Subcutaneous adipose tissue (tissue), 3 donors: ENCODE results near the gene MIA3.

- PRO-cap = no peak
- RAMPAGE, long total RNA, 3 experiments = no peak in any of the 3 experiments
Measured at GRCh38 chr1:218349918-218350467, 4.9 kb downstream of the TGFB2 start.

- PRO-cap = no peak
- RAMPAGE, long total RNA, 3 experiments = no peak in any of the 3 experiments
Measured at GRCh38 chr1:218665086-218665669, 320.0 kb downstream of the TGFB2 start.

- PRO-cap = no peak
- RAMPAGE, long total RNA, 3 experiments = no peak in any of the 3 experiments
Measured at GRCh38 chr1:218674185-218674785, 329.1 kb downstream of the TGFB2 start.

- PRO-cap = no peak
- RAMPAGE, long total RNA, 3 experiments = no peak in any of the 3 experiments
Measured at GRCh38 chr1:219757792-219758162, 144.9 kb upstream of the ZC3H11B start.

DNA sequence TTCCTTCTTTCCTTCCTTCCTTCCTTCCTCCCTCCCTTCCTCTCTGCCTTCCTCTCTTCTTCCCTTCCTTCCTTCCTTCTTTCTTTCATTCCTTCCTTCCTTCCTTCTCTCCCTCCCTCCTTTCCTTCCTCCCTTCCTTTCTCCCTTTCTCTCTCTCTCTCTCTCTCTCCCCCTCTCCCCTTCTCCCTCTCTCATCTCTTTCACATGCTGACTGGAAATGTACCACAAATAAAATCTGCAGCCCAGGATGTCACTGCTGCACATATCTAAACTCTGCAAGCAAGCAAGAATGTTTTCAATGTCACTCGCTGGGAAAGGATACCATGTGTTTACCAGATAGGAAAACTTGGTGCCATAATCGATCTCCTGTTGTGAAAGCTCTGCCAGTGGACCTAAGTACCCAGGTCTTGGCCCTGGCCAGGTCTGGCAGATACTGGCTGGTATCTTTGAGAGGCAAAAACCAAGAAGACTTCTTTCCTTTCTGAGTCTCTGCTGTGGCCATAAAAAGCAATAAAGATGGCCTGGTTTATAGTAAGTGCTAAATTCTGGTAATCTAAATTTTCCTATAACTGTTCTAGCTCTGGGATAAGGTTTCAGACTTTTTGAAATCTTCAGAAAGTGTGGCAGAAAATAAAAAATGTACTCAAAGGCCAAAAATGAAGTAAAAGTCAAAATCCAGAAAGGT lies 13.3 kb upstream of the SLC30A10 start:
- PRO-cap = no peak
- RAMPAGE, long total RNA, 3 experiments = no peak in any of the 3 experiments

DNA sequence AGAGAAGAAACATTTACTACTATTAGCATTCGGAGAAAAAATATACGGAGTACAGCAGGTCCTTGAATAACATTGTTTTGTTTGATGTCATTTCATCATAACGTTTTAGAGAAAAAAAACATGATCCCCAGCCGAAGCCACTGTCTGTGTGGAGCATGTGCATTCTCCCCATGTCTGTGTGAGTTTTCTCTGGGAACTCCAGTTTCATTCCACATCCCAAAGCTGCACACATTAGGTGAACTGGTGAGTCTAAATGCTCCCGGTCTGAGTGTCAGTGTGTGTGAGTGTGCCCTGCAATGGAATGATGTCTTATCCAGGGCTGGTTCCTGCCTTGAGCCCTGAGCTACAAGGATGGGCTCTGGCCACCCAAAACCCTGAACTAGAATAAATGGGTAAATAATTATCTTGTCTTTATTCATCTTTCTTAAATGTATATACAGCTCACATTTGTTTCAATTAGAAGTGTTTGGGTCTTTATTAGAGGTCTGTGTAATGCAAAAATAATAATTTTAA lies 52.2 kb downstream of the EPRS1 start:
- PRO-cap = no peak
- RAMPAGE, long total RNA, 3 experiments = no peak in any of the 3 experiments

DNA sequence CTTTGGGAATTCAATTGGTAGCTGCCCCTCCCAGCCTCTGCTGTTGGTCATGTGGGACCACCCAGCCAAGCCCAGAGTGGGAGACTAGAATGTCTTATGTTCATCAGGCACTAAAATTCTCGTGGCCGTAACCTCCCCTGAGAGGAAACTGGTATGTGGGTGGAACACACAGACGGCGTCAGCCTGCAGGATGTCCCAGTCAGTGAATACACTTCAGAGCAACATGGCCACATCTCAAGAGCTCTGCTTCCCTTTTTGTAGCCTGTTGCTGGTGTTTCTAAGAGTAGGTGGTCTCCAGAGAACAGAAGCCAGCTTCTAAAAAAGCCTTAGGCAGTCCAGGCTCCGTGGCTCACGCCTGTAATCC lies 16.0 kb upstream of the MTARC1 start:
- PRO-cap = no peak
- RAMPAGE, long total RNA, 3 experiments = no peak in any of the 3 experiments

GRCh38 chr1:220812103-220812693 lies 25.5 kb downstream of the MTARC1 start:
- PRO-cap = no peak
- RAMPAGE, long total RNA, 3 experiments = no peak in any of the 3 experiments

DNA sequence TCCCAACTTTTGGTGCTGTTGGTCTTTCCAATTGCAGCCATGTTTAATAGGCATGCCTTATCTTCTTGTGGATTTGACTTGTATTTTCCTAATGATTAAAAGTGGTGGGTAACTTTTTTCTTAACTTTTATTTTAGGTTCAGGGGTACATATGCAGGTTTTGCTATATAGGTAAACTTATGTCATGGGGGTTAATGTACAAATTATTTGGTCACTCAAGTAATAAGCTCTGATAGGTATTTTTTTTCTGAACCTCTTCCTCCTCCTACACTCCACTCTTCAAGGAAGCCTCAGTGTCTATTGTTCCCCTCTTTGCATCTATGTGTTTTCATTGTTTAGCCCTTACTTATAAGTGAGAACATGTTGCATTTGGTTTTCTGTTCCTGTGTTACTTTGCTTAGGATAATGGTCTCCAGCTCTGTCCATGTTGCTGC lies 429.1 kb downstream of the DUSP10 start:
- PRO-cap = no peak
- RAMPAGE, long total RNA, 3 experiments = no peak in any of the 3 experiments

DNA sequence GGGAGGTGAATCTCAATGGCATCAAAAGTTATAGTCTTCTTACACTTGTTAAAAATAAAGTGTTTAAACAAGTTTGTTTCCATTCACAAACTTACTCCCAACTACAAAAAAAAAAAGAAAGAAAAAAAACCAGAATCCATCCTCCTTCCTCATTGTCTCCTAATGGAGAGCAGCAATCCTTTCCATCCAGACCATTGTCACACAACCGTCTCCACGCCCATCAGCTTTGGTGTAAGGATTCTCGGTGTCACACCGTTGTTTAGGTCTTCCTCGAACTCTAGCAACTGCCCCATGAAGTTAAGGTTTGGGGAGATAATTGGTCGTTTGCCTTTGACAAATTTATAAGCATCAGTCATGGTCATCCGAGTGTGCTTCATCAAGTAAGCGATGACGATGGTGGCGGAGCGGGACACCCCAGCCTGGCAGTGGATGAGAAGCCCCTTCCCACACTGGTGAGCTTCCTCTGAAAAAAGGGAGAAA lies 39.6 kb downstream of the DUSP10 start:
- PRO-cap = no peak
- RAMPAGE, long total RNA, 3 experiments = no peak in any of the 3 experiments

DNA sequence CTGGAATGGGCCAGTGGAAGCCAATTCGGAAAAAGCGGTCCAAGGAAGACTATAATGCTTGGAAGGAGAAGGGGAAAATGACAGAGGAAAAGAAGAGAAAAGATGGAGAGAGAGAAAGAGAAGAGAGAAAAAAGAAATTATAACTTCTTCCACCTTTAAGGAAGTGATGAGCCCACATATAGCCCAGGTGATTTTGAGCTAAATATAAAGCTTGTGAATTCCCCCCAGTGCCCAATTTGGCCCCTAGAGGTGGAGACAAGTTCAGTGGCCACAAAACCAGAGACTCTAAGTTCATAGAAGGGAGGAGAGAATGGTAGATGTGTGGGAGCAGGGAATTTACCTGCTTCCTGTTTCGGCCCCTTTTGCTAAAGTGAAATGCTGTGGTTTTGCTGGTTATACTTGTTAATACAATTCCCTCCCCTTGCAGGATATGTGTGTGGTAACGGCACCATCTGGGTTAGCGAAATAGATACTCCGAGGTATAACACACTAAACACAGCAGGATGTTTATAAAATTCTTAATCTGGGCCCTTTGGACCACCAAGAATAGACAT lies 35.8 kb upstream of the DUSP10 start:
- PRO-cap = no peak
- RAMPAGE, long total RNA, 3 experiments = no peak in any of the 3 experiments

GRCh38 chr1:222028602-222029081 lies 286.8 kb upstream of the DUSP10 start:
- PRO-cap = no peak
- RAMPAGE, long total RNA, 3 experiments = no peak in any of the 3 experiments

GRCh38 chr1:222097527-222098080 lies 355.7 kb upstream of the DUSP10 start:
- PRO-cap = no peak
- RAMPAGE, long total RNA, 3 experiments = no peak in any of the 3 experiments

- PRO-cap = no peak
- RAMPAGE, long total RNA, 3 experiments = no peak in any of the 3 experiments
Measured at GRCh38 chr1:222420532-222421142, 127.3 kb downstream of the HHIPL2 start.

DNA sequence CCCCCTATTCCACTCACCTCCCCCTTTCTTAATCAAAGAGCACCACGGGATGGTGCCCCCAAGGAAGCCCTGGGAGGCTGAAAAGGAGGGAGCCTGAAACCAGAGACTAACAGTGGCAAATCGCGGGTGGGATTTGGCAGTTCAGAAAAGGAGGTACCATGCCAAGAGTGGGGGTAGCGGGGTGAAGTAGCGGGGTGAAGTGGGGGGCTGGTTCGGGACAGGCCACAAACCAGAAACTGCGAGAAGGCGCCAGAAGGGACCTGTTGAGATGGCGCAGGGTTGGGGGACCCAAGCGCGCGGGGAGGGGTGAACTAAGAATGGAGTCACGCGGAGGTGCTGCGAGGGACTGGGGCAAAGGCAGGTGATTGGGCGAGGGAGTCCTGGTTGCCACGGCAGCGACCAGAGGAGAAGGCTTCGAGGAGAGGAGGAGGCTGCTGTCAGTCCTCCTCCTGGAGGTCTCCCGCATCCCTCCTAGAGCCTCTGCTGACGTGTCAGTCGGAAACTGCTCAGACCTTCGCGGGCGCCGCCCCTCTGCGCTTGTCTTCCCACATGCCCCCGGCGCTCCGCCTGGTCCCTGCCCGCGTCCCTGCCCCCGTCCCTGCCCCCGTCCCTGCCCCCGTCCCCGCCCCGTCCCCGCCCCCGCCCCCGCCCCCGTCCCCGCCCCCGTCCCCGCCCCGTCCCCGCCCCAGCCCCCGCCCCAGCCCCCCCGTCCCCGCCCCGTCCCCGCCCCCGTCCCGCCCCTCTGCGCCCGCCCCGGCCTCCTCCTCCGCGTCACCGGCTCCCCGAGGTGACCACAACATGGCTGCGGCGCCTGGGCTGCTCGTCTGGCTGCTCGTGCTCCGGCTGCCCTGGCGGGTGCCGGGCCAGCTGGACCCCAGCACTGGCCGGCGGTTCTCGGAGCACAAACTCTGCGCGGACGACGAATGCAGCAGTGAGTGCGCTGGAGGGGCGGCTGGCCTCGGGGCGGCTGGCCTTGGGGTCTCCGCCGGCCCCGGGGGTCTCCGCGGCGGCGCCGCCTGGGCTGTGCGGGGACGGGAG lies at the start of gene MIA3:
Gene MIA3 (plus strand): TSS at position 785 of the 1,038 bp plus-strand sequence.
- PRO-cap = bidirectional peak, plus-strand start at position 794 of the sequence, minus-strand start at position 482 of the sequence
- RAMPAGE, long total RNA, 3 experiments = start-site peak on the plus strand in 3 of 3 experiments, centred at positions 793 to 797 of the sequence, 79 to 150 reads per replicate

GRCh38 chr1:222817542-222818210 lies 2.8 kb downstream of the DISP1 start:
- PRO-cap = bidirectional peak, plus-strand start at chr1:222817795, minus-strand start at chr1:222817650
- RAMPAGE, long total RNA, 3 experiments = no peak in any of the 3 experiments

DNA sequence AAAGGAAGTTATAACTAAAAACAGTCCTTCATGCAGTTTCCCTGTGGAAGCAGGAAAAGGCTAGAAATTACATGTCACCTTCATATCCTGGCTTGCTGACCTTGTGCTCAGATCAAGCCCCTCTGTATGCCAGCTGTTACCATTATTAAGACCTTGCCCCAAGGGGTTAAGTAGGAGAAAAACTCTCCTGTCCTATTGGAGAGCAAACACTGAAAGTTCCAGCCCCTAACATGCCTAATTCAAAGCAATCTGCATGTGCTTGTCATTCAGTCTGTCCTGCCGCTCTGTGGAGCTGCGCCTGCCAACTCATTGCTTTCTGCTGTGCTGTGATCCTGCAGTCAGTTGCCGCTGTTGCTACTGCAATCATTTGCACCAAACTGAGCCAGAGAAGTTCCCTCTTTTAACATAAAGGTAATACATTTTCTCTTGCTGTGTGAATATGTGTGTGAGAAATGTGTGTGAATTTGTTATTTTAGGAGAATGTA lies 113.4 kb downstream of the DISP1 start:
- PRO-cap = no peak
- RAMPAGE, long total RNA, 3 experiments = no peak in any of the 3 experiments

DNA sequence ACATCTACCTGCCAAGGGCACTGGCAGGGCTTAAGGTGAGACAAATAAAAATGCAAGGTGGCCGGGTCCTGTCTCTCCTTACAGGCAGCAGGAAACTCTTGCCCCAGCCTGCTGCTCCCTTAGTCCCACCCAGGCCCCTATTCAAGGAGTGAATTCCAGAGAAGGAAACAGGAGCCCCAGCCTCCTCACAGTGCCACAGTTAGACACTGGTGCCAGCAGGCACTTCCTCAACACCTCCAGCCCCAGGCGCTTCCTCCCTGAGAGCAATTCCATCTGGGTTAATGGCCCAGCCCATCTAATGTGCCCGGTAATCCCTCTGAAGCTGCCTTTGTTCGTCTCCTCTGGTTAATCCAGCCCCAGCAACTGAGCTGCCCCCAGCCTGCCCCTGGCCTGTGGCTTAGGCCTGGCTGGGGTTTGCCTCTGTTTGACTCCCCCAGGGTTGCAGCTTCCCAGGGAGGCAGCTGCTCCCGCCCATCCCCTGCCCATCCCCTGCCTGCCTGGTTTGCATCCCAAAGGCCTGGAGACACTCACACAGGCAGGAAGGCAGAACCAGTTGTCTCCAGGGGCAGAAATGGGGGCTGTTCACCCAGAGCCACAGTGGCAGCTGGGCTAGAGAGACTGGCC lies 120.5 kb downstream of the TLR5 start:
- PRO-cap = no peak
- RAMPAGE, long total RNA, 3 experiments = no peak in any of the 3 experiments

DNA sequence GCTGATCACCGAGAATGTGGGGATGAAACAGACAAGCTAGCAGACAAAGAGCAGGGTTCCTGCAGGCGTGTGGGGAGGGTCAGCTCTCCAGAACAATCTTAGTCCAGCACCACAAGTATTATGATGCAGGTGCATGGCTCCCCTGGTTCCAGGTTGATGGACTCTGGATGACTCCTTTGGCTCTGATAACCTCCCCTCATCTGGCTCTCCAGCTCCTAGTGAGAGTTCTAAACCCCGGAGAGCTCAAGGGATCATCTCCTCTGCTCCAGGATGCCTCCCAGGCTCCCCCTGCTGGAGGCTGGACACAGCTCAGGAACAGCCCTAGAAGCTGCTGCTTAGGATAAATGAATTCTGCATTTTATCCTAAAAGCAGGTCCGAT lies 53.1 kb downstream of the TLR5 start:
- PRO-cap = no peak
- RAMPAGE, long total RNA, 3 experiments = no peak in any of the 3 experiments

DNA sequence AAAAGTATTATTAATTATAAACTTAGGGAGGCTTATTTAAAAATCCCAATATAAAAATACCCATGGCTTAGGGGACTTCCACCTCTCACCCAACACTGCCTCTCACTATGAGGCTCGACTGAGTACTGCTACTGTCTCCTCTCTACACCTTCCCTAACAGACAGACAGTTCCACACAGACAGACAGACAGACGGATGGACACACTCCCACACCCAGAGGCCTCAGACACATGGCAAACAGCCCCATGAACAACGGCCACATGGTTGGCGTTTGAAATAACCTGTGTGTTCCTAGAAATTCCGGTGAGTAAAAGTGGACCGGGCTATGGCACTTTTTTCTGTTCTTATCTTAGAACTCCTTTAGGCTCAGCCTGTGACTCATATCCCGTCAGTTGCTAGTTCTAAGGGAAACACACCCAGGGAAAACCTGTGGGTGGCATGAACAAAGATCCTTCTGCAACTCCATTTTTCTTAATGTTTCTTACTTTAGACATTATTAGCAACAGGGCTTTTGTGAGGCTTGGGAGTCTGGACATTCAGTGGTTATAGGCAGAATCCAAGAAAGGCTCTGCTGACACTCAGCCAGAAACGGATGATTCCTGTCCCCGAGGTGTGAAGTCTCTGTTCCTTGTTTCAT lies 90.4 kb upstream of the TLR5 start:
- PRO-cap = no peak
- RAMPAGE, long total RNA, 3 experiments = no peak in any of the 3 experiments